Mesenchymal stem cell of adipose (primary cell): ENCODE measurements around the gene CASTOR2.

- CAGE, long polyA plus RNA: no peak
Observed at GRCh38 chr7:74690835-74691134, 33.3 kb downstream of the GTF2I start.

DNA sequence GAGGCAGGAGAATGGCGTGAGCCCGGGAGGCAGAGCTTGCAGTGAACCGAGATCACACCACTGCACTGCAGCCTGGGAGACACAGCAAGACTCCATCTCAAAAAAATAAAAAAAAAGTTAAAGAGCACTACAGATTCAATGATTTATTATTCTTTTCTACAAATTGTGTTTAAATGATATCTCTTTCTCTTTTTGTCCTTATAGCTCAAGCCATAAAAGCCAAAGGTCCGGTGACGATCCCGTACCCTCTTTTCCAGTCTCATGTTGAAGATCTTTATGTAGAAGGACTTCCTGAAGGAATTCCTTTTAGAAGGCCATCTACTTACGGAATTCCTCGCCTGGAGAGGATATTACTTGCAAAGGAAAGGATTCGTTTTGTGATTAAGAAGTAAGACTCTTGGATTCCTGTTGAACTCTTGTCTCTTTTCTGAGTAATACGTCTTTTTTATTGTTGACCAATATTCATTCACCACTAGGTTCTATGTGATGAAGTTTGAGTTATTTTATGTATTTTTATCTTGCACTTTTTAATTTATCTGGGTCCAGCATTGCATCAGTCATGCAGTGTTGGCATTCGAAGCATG lies 41.4 kb upstream of the NCF1 start:
- CAGE, long polyA plus RNA: no peak

- CAGE, long polyA plus RNA: no peak
Observed at GRCh38 chr7:74963847-74964792, at the start of gene CASTOR2. Gene CASTOR2 (plus strand): TSS chr7:74964705.

GRCh38 chr7:74993863-74994392 lies 29.4 kb downstream of the CASTOR2 start:
- CAGE, long polyA plus RNA: no peak

DNA sequence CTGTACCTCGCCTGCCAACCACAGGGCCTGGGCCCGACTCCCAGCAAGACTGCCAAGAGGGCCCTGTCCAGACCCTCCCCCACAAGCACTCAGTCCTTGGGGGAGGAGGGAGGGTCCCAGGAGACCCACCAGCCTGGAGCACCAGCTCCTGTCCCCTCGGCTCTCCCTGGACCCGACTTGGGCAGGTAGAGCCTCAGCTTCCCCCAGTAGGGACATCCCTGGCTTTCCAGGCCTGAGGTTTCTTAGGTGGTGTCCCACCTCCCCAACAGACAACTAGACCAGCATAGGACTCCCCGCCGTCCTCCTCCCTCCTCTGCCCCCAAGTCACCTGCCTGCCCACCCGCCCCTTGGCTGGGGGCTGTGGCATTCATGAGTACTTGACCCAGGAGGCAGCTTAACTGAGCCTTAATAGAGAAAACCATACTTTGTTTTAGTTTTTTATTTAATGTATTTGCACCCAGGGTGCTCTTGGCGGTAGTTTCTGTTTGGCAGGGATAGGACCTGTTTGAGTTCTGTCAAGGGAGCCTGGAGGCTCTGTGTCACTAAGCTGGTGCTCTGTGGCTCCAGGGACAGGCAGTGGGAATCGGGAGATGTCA lies 48.2 kb downstream of the RCC1L start:
- CAGE, long polyA plus RNA: no peak

- CAGE, long polyA plus RNA: no peak
Observed at GRCh38 chr7:75051954-75052833, 21.4 kb downstream of the RCC1L start.

DNA sequence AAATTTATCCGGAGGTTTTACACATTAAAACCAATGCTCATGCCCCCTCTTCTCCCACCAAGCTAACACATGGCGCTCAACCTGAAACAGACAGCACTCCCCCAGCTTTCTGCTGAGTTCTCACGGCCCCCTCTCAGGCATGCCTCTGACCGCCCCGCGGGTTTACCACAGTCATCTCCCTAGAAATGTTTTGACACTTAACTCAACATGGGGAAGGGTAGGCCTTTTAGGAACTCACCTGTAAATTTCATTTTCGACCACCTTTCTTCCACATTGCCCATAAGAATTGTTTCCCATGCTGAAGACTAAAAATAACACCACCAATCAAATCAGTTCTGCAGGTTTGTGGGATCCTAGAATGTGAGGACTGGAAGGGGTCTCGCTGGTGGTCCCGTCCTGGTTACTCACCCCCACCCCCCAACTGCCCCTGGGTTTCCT lies 9.2 kb downstream of the RCC1L start:
- CAGE, long polyA plus RNA: no peak

DNA sequence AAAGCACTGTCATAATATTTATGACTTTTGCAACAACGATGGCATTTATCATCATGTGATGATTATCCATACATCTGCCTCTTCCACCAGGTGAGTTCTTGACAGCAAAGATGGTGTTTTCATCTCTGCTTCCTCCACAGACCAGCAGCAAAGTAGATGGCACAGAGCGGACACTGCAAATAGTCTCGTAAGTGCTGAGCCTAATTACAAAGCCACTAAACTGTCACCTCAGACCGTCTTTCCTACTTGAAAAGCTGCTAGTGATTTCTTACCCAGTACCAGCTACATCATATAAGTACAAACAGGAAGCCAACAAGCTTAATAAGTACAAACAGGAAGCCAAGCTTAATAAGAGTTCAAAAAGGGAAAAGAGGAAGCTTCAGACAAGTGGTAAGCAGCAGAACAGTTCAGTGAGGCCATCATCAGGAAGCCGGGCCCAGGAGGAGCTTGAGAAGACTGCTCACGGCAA lies 32.1 kb downstream of the TRIM73 start:
- CAGE, long polyA plus RNA: no peak

GRCh38 chr7:75438349-75439018 lies 43.1 kb downstream of the TRIM73 start:
- CAGE, long polyA plus RNA: no peak

DNA sequence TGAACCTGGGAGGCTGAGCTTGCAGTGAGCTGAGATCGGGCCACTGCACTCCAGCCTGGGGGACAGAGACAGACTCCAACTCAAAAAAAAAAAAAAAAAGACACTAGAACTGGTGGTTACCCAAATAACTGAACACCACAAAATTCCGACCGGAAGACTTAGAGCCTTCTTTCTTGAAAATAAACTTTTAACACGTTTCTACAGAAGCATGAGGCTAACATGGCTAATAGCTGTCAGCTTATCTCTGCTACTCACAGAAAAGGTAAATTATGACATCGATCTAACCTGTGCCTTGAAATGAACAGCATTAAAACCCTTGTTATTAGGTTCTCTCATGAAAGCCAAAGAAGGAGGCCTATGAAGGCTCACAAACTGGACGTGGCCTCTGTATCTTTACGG lies 45.1 kb downstream of the TRIM73 start:
- CAGE, long polyA plus RNA: no peak

DNA sequence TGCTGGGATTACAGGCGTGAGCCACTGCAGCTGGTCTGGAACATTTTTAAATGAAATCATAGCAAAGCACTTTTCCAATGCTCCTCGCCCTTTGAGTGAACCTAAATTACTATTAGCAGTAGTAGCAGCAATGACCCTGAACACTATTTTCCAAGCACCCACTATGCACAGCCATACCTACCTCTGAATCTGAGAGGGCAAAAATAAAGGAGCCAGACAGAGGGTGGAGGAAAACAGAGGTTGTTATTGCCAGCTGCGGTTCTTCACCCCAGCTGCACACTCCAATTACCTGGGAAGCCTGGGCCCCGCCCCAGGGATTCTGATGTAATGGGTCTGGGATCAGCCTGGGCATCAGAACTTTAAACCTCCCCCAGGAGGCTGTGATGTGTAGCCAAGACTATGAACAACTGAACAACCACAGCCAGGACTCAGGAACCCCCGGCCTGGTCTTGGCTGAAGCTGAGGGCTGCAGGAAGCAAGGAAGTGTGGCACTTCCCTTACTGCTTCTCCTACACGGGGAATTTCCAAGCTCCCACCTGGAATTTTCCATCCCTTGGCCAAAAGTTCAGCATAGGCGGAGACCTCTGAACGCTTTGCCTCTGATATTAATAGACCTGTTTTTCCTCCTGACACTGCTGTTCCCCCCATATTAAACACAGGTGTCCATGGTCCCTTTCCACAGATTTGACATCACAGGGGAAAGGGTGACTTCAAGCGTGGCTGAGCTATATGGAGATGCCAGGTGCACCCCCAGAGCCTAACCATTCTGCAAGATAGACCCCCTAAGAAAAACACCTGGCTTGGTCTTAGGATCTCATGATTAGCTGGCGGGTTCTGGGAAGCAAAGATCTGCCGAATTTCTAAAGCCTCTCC lies 89.2 kb downstream of the HIP1 start:
- CAGE, long polyA plus RNA: no peak

- CAGE, long polyA plus RNA: no peak
Observed at GRCh38 chr7:75650574-75651173, 88.1 kb downstream of the HIP1 start.

DNA sequence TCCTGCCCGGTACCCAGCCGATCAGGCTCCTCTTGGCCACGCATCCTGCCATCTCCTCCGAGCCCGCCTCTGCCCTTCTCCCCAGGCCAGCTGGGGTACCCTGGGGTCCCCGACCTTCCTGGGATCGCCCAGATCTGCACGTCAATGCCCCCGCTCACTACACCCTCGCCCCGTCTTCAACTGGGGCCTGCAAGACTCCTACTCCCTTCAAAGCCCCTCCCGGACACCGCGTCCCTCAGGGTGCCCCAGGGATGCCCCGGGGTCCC lies 283 bp downstream of the HIP1 start:
- CAGE, long polyA plus RNA: no peak

- CAGE, long polyA plus RNA: no peak
Observed at GRCh38 chr7:75842427-75843463, 29.1 kb upstream of the CCL24 start.

- CAGE, long polyA plus RNA: no peak
Observed at GRCh38 chr7:75965801-75967096, 28.1 kb downstream of the TMEM120A start.

DNA sequence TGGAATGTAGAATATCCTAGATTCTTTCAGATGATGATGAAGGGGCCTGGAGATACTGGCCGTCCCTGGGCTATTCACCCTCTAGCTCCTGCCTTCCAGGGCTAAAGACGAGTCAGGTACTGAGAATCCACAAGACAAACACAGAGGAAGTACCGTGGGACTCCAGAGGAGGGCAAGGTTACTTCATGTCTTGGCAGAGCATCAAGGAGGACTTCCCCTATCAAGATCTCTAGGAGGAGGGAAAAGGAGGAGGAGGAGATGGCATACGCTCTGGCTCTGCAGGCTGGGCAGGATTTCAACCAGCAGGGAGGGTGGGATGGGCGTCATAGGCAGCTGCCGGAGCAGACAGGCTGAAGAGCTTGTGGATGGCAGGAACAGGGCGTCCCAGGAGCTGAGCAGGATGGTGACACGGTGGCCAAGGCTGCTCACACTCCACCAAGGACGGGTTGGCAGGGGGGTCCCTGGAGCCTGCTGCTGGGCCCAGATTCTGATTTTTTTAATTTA lies 21.3 kb downstream of the MDH2 start:
- CAGE, long polyA plus RNA: no peak

GRCh38 chr7:76089784-76090397 lies 42.0 kb downstream of the MDH2 start:
- CAGE, long polyA plus RNA: no peak

DNA sequence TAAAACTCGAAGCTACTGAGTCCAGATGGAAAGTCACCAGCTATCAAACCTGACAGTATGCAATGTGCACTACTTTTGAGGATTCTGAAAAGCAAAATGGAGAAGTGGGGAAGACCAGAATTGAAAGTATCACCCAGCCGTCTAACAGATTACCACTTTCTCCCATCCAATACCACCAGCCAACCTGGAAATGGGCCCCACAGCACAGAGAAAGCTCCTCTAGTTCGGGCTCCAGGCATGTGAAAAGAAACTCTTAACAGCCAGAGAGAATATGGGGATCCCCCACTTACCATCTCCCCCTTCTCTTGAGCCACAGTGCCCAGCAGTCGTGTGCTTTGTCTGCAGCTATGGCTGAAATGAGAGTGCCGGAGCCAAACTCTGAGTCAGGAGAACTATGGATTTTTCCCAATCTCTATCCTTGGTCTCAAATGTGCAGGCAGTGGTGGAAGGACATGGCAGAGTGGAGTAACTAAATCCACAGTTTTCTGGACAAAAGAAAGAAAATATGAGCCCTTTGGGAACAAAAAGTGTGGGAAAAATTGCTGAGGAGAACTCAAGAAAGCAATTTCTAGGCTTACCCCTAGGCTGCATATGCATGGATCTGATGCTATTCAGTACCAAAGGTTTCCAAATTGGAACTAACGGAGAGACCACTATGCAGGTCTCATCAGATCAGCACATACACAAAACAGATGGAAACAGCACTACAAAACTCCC lies 67.6 kb upstream of the SRRM3 start:
- CAGE, long polyA plus RNA: no peak

DNA sequence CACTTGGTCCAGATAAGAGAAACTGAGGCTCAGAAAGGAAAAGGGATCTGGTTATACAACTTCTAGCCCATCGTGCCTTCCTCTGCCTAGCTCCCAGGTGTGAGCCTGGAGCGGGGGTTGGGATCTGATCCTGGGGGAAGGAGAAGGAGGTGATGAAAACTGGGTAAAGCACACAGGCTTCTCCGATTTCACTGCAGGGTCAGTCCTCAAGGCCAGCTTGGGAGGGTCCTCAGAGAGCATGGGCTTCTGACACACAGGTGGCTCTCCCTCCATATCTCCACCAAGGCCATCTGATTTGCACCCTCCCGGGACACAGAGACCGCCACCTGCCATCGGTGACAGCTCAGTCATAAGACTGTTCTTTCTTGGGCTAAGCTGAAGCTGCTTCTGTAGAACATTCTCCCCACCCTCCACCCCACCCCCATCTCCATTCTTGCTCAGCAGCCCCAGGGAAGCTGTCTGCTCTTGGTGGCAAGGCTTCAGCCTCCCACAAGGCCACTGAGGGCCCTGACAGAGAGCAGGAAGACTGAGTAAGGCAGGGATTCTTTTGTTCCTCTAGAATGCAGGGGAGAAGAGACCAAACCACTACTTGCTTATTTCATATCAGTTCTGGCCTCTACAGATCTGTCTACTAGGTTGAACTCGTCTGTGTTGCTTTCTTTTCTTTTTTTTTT lies 16.5 kb downstream of the SRRM3 start:
- CAGE, long polyA plus RNA: no peak

- CAGE, long polyA plus RNA: no peak
Observed at GRCh38 chr7:76281273-76281890, 21.1 kb upstream of the HSPB1 start.